Spleen (tissue), 7 donors: ENCODE data around the genes UBR4, HTR6 and PLA2G2F.

GRCh38 chr1:19159595-19160396, 50.3 kb downstream of the UBR4 start:
- PRO-cap, 4 experiments, result no peak in any of the 4 experiments
- RAMPAGE, long total RNA, 4 experiments, result no peak in any of the 4 experiments

DNA sequence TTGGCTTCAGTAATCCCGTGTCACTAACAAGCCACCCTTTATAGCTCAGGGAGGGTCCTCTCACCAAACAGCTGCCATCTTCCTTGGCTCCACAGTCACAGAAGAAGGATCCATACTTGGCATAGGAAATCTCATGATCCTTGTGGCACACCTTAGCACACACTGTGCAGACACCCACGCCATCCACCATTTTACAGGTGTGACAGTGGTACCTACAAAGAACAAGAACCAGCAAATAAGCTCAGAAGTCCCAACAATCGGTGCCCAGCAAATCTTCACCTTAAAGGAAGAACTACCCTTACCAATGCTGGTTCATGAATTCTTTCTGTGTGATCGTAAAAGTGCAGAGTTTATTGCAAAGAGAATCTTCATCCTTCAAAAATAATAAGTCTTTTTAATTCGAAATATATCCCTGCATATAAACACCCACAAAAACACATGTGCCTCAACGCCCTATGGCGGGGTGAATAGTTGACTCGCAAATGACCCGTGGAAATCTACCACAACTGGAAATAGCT, 48.5 kb downstream of the UBR4 start:
- PRO-cap, 4 experiments, result no peak in any of the 4 experiments
- RAMPAGE, long total RNA, 4 experiments, result no peak in any of the 4 experiments

DNA sequence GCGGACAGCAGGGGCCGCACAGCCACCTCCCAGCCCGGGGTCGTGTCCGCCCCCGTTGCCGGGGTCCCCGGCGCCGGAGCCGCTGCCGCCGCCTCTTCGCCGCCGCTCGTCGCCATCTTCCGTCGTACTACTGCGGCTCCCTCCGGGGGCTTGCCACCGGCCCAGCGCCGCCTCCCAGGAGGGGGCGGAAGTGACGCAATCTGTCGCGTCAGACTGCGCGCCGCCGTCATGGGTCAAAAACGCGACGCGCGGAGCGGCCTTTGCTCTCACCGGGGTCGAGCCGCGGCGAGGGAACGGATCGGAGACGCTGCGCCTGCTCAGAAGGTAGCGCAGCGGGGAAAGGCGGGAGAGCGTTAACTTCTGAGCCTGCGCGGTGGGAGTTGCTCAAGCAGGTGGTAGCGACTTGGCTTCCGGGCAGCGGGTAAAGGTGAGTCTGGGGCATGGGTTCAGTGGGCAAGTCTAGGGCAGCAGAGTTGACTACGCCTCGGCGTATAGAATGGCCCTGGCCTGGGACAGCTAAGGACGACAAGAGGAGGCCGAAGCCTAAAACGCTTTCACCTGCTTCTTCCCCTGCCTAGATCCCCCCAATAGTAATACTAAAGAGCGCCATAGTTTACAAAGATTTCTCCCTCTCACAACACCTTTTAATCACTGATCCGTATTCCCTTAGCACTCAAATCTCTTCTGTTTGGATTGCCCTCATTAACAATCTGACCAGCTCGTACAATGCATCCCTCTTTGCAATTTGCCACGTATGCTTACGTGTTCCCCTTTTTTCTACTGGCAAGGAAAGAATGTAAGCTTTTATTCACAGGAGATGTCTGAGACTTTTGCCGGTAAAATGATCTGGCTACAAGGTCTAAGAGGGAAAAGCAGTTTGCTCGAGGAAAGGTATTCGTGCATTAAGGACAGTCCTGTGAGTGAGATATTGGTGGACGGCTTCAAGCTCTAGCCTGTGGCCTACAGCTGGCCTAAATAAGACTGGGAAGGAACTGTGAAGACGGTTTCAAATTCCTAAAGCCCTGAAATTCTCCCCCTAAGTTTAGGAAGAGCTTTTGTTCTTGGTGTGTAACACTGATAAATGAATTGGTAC, at the start of gene UBR4:
UBR4 (minus strand) TSS at position 134 of the 1,093 bp plus-strand sequence.
- PRO-cap, 4 experiments, result peak in 4 of 4 experiments; most common plus-strand start position 263 of the sequence (in 3); most common minus-strand start position 129 of the sequence (in 4)
- RAMPAGE, long total RNA, 4 experiments, result start-site peak on the plus strand in 2 of 4 experiments, centred at positions 264 to 367 of the sequence, 19 to 103 reads per replicate; start-site peak on the minus strand in 1 of 4 experiments, centred at position 149 of the sequence, 229 reads per replicate

DNA sequence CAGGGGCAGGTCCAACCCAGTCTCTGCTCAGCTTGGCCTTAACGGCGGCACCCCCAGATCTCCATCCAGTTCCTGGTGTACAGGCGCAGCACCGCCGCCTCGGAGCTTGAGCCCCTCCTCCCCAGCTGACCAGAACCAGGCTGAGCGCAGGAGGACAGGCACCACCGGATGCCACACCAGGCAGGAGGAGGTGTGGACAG, 16.3 kb downstream of the SLC66A1 start:
- PRO-cap, 4 experiments, result no peak in any of the 4 experiments
- RAMPAGE, long total RNA, 4 experiments, result no peak in any of the 4 experiments

DNA sequence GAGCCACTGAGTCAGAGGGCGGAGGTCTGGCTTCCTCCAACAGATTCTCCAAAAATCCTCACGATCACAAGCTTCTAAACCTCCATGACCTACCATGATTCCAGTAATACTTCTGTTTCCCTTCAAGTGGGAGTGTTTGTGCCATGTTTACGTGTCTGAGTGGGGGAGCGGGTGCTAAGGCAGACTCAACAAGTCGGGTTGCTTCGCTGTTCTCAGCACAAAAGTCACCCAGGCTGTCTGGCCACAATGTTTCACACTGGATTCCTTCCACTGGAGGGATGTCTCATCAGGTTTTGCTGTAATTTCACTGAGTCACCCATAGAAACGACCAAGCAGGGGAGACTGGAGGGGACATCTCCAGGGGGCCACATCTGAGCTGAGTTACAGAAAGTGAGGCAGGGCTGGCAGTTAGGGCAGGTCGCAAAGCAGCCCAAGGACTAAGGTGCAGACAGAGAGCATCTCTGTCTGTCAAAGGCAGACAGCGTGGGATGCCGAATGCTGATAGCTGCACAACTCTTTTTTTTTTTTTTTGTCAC, 86.3 kb downstream of the SLC66A1 start:
- PRO-cap, 4 experiments, result no peak in any of the 4 experiments
- RAMPAGE, long total RNA, 4 experiments, result no peak in any of the 4 experiments

- PRO-cap, 4 experiments, result no peak in any of the 4 experiments
- RAMPAGE, long total RNA, 4 experiments, result no peak in any of the 4 experiments
Measured at GRCh38 chr1:19433083-19433972, 52.0 kb downstream of the CAPZB start.

DNA sequence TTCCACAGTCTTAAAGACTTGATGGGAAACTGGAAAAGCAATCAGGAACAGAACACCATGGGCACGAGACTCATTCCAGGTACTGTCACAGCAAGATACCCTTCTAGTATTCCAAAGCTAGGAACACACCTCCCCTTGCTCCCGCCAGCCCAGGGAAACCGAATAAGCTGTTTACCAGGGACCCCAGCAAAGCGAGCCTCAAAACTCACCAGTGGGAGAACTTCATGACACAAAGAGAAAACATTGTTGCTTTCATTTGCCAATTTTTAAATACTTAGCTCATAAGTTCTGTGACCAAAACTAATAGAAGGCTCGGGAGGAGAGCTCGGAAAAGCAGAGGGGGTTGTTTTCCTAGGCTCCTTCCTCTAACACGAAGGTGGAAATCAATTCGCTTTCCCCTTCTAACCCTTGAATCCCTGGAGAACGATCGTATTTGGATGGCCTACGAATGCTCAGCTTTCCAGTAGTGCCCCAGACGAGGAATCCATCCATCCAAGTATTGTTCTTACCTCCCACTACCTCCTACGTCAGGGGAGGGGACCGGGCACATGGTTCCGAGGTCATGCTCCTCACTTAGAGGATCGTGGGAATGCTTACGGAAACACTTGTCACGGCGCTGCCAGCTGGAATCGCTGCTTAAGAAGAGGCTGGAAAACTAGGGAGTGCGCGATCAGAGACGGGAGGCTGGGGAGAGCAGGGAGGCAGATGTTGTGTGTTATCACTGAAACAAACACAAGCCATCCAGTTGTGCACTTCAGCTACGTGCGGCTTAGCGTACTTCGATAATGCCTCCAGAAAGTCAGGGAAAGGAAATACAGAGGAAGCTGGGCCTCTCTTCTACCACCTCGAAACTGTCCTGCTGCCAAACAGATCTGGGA, 47.5 kb downstream of the CAPZB start:
- PRO-cap, 4 experiments, result peak in 3 of 4 experiments; most common plus-strand start position 673 of the sequence (in 1); most common minus-strand start position 486 of the sequence (in 2)
- RAMPAGE, long total RNA, 4 experiments, result no peak in any of the 4 experiments

- PRO-cap, 4 experiments, result no peak in any of the 4 experiments
- RAMPAGE, long total RNA, 4 experiments, result no peak in any of the 4 experiments
Measured at GRCh38 chr1:19439384-19440073, 45.8 kb downstream of the CAPZB start.

DNA sequence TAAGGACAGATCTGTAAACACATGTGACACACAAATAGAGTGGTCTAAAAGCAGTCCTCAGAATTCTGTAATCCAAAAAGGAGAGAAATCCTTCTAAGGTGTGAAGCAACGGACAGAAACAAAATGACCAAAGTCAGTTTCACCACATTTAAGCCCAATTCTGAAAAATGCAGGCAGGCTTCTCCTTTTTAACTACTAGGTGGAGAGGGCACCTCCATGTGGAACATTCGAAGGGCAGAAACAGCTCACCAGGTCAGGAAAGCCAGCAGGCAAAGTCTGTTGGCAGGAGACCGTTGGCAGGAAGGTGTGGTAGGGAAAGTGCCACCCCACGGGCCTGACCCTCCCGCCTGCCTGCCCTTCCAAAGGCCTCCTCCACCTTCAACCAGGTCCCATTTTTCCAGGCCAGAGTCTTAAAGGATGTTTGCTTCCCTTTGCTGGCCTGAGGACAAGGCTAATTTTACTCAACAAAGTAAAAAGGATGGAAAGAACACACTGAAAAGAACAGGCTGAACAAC, 26.6 kb downstream of the CAPZB start:
- PRO-cap, 4 experiments, result no peak in any of the 4 experiments
- RAMPAGE, long total RNA, 4 experiments, result no peak in any of the 4 experiments

DNA sequence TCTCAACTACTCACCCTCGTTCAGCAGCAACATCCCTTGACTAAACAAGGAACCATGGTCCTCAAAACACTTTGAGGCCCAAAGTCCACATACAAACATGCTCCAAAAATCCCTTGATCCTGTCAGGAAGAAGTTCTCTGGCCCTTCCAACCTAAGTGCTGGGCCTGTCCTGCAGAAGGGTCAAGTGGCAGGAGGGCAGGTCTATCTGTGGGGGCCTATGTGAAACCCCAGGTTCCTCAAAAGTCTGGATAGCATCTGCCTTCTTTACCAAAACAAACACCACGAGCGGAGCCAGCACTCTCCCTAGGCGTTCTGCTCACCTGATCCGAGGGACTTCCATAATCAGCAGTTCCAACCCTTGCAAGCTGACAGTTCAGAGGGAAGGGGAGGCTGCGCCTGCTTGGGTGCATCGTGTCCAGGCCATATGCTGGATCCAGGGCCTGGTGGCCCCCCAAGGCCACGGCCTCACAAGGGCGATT, 1.4 kb downstream of the CAPZB start:
- PRO-cap, 4 experiments, result no peak in any of the 4 experiments
- RAMPAGE, long total RNA, 4 experiments, result no peak in any of the 4 experiments

GRCh38 chr1:19507352-19507753, 22.0 kb upstream of the CAPZB start:
- PRO-cap, 4 experiments, result no peak in any of the 4 experiments
- RAMPAGE, long total RNA, 4 experiments, result no peak in any of the 4 experiments

DNA sequence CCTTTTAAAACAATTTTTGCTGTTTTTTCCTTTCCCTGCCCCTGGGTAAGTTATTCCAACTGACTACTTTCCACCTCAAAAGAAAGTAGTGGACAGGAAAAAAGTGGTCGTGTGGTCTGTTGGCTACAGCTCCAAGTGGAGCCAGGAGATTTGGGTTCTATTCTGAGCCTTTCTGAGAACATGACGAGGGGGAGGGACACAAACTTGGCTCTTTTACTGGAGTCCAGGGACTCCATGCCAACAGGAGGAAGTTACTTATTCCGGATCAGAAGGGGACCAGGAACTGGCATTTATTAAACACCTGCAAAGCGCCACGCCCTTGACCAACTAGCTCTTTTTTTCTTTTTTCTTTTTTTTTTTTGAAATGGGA, 32.4 kb upstream of the MICOS10 start:
- PRO-cap, 4 experiments, result no peak in any of the 4 experiments
- RAMPAGE, long total RNA, 4 experiments, result no peak in any of the 4 experiments

DNA sequence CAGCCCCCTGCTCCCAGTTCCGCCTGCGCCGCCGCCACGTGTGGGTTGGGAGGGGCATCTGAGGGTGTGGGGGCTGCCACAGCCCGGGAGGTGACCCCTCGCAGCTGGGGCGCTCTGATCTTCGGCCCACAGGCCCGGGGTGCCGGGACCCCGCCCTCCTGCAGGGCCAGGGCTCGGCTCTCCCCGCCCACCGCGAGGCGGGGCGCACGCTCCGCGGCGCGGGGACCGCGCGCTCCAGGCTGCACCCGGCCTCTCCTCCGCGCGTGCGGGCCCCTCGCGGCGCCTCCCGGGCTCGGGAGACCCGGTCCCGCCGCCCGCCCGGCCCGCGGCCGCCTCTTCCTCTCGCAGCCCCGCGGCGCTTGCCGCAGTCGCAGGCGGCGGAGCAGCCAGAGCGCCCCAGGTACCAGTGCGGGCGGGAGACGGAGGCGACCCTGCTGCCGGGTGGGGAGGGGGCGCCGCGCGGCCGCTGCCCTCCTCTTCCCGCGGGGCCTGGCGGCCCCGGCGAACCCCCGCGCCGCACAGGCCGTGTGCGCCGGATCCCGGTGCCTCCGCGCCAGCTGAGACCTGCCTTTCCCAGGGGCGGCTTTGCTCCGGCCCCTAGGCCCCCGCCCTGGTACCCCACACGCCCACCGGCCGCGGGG, at the start of gene HTR6:
HTR6 (plus strand) TSS at position 242 of the 641 bp plus-strand sequence.
- PRO-cap, 4 experiments, result no peak in any of the 4 experiments
- RAMPAGE, long total RNA, 4 experiments, result no peak in any of the 4 experiments

DNA sequence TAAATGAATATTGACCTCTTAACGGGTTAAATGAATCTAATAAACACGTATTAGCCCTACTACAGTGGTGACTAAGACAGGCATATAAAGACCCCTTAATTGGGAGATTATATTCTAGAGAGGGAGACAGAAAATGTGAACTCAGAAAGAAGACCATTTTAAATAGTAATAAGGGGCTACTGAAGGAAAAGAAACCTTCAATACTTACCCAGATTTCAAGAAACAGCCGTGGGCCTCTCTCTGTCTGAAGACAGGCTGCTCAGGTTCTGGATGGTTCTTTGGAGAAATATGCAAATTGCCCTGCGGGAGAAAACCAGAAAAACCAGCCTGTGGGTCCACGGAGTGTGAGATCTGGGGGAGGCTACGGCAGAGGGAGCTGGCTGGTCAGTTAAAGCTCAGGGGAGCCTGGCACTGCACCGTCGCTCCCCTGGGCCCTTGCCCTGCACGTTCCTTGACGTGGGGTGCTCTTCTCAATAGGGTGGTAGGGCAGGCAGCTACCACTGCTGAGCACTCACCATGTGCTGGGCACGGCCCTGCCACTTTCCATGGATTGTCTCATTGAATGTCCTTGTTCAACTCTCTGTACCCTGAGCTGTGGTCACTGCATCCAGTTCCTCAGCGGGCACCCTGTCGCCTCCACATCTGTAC, 12.8 kb downstream of the TMCO4 start:
- PRO-cap, 4 experiments, result peak in 2 of 4 experiments; most common plus-strand start position 345 of the sequence (in 2)
- RAMPAGE, long total RNA, 4 experiments, result no peak in any of the 4 experiments

DNA sequence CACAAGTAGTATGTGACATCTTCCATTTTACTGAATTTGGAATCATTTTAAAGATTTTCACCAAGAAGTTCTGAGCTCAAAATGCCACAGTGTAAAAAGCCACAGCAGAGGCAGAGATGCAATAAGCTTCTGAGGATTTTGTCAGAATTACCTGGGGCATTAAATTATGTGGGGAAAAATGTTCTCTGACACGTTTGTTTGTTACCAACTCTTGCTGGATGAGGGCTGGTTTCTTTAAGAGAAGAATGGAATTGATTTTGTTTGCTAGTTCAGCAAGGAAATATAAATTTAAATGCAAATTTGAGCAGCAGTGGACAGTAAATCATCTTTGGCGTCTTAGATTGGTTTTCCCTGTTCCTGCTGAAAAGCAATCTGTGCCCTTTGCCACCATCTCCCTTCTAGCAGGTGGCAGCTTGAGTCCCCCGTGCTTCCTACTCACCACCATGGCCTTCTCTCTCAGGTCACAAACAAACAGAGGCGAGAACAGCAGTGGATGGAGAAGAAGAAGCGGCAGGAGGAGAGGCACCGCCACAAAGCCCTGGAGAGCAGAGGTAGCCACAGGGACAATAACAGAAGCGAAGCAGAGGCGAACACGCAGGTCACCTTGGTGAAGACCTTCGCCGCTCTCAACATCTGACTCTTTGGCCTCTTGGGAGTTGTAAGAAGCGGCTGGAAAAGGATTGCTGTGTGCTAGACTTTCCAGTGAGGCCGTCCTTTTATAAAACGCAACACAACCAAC, 16.1 kb downstream of the PLA2G2E start:
- PRO-cap, 4 experiments, result no peak in any of the 4 experiments
- RAMPAGE, long total RNA, 4 experiments, result no peak in any of the 4 experiments

DNA sequence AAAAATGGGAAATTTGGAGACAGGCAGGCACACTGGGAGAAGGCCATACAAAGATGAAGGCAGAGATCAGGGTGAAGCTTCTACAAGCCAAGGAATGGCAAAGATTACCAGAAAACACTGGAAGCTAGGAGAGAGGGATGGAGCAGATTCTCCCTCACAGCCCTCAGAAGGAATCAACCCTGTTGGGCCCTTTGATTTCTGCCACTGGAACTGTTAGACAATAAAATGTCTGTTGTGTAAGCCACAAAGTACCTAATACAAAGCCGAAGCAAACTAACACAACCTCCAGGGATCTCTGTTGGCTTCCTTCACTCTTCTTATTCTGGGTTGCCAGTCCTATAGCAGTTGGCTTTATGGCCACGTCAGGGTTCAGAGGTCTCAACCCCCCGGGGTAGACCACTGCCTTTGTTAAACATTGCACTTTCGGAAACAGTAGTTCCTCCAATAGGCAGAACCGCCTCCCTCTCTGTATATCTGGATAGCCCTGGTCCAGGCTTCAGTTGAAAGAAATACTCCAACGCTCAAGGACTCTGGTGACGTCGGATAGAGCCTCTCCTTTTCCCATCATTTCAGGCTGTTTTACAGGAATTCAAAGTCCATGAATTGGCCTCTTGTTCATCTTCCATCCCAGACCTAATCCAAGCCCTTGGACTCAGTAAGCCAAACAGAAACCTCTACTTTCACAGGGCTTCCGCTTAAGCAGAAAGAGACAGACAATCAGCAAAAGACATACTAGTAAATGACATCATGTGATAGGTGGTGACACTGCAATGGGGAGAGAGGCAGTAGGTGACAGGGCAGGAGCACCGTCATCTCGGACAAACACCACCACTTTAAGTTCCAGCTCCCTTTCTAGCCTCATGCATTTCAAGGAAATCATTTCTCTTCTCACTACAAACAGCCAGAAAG, 2.0 kb upstream of the PLA2G2A start:
- PRO-cap, 4 experiments, result peak in 1 of 4 experiments; most common plus-strand start position 785 of the sequence (in 1)
- RAMPAGE, long total RNA, 4 experiments, result no peak in any of the 4 experiments

DNA sequence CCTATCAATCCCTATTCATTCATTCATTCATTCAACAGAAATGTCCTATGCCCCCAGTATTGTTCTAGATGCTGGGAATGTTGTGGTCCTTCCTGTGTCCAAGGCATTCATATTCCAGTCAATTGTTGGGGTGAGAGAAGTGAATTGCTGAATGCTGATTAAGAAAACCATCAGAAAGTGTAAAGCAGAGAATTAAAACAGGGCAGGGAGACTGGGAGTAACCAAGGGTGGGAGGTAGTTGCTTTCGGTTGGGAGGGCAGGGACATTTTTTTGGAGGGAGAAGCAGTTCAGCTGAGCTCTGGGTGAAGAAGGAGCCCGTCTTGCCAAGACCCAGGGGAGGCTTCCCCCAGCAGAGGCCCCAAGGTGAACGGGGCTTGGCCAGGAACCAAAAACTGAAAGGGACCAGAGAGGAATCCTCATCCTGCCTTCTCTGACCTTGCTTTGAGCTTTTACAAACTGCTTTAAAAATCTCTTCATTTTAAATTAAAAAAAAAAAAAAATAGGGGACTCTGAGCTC, 10.7 kb downstream of the PLA2G2D start:
- PRO-cap, 4 experiments, result no peak in any of the 4 experiments
- RAMPAGE, long total RNA, 4 experiments, result no peak in any of the 4 experiments

DNA sequence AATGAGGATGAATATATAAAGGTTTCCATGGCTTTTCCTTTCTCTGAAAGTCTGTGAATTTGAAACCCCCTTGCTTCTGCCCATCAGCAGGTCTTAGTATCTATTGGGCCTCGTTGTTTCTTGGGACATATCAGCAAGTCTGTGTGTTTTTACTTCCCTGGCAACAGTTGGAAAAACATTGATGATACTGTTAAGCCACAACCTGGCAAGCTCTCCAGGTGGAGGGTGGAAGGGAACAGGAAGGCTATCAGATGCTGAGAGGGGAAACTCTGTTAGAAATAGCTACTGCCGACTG, 4.7 kb upstream of the PLA2G2D start:
- PRO-cap, 4 experiments, result no peak in any of the 4 experiments
- RAMPAGE, long total RNA, 4 experiments, result no peak in any of the 4 experiments

GRCh38 chr1:20139055-20139448, at the start of gene PLA2G2F:
Gene PLA2G2F, plus strand, starts transcription at chr1:20139323.
- PRO-cap, 4 experiments, result no peak in any of the 4 experiments
- RAMPAGE, long total RNA, 4 experiments, result no peak in any of the 4 experiments

- PRO-cap, 4 experiments, result no peak in any of the 4 experiments
- RAMPAGE, long total RNA, 4 experiments, result no peak in any of the 4 experiments
Measured at GRCh38 chr1:20187464-20188315, 1.4 kb upstream of the PLA2G2C start.